Skeletal muscle cell (primary cell): ENCODE results near the gene METTL21C.

DNA sequence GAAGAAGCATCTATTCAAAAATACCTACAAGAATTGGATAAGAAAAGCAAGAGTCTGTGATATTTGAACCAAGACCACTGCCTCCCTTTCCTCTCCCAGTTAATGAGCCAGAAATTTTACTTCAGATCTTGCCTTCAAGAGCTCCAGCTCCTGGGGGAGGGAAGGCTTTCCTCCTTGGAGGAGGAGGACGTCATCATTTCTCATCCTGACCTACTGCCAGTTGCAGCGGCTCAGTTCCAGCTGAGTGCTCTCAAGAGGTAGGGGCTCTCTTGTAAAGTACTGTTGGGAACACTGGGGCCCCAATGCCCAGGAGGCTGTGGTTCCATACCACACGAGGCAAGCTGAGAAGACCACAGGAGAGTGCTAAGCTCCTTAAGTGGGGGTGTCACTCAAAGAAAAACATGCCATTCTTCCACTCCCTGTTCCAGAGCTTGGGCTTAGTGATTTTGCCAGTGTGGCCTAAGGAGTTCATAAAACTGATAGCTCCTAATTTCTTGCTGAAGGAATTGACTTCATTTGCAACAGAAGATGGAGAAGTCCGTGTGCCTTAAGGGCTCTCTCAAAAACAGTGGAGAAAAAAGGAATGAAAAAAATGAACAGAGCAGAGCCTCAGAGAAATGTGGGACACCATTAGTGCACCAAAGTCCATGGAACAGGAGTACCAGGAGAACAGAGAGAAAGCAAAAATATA is 36.1 kb downstream of the METTL21C start:
- RRBS: no CpG with 5 or more reads among the region's 4 CpGs

DNA sequence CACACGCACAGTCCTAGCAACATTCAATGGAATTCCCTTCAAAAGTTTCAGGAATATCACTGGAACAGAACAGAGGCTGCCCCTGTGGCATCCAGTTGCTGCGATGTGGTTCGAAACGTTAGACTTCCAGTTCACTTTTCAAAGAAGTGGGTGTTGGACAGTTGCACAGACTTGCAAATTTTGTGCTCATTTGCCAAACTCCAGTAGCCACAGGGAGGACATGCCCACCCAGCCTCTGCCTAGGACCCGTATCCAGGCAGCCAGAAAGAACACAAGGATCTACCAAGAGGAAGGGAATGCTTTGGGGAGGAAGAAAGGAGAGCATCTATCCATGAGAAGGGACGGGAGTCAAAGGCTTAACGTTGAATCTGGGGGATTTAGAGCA is at the start of gene METTL21C:
Gene METTL21C (minus strand): TSS at position 120 of the 385 bp plus-strand sequence.
- RRBS: no CpG with 5 or more reads among the region's 7 CpGs

GRCh38 chr13:102823504-102823905 is 22.3 kb upstream of the ERCC5 start:
- RRBS: no CpG with 5 or more reads among the region's 1 CpG

DNA sequence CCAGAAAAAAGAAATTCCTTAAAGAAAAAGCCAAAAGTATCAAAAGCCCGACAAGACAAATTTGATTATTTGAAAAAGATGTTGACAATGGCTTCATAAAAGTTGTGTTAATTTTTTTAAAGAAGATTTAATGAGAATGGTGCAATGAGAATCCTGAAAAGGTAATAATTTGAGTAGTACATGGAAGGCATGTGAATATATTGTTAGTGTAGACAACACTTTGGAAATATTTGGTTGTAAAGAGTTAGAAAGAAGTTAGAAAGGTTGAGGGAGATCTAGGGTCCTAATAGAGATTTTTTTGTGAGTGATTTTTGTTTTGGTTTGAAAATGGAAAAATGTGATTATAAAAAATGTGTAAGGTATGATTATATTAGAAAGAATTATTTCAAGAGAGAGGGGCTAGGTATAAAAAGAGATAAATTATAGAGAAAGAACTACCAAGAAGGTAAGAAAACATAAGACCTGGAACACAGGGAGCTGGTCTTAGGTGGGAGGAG is 643.3 kb upstream of the DAOA start:
- RRBS: no CpG with 5 or more reads among the region's 1 CpG

DNA sequence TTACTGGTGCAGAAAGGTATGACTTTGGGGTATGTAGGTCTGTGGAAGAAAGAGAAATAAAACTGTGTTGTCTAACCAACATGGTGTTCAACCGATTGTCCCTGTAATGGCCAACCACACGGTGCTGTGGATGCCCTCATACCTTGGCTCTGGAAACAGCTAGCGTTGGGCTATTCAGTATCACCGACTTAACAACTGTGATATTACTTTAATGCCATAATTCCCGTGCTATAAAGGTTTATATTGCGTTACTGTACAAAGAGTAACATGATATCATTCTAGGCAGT is 448.3 kb downstream of the EFNB2 start:
- RRBS: no CpG with 5 or more reads among the region's 6 CpGs

DNA sequence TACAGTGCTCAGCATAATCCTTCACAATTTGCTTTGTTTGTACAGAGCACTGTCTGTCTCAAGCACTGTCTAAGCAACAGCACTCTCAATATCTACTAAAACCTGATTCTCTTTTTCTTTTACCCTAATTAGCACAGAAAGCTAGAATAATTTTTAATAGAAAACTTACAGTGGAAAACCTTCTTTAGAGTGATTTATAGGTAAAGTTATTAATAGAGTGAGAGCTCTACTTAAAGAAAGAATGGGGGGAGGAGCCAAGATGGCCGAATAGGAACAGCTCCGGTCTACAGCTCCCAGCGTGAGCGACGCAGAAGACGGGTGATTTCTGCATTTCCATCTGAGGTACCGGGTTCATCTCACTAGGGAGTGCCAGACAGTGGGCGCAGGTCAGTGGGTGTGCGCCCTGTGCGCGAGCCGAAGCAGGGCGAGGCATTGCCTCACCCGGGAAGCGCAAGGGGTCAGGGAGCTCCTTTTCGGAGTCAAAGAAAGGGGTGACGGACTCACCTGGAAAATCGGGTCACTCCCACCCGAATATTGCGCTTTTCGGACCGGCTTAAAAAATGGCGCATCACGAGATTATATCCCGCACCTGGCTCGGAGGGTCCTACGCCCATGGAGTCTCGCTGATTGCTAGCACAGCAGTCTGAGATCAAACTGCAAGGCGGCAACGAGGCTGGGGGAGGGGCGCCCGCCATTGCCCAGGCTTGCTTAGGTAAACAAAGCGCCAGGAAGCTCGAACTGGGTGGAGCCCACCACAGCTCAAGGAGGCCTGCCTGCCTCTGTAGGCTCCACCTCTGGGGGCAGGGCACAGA is 322.0 kb downstream of the EFNB2 start:
- RRBS: no CpG with 5 or more reads among the region's 34 CpGs

- RRBS: under 1% methylated on average over 38 of the region's 49 CpGs
Observed at GRCh38 chr13:106534864-106535249, 605 bp downstream of the EFNB2 start.

DNA sequence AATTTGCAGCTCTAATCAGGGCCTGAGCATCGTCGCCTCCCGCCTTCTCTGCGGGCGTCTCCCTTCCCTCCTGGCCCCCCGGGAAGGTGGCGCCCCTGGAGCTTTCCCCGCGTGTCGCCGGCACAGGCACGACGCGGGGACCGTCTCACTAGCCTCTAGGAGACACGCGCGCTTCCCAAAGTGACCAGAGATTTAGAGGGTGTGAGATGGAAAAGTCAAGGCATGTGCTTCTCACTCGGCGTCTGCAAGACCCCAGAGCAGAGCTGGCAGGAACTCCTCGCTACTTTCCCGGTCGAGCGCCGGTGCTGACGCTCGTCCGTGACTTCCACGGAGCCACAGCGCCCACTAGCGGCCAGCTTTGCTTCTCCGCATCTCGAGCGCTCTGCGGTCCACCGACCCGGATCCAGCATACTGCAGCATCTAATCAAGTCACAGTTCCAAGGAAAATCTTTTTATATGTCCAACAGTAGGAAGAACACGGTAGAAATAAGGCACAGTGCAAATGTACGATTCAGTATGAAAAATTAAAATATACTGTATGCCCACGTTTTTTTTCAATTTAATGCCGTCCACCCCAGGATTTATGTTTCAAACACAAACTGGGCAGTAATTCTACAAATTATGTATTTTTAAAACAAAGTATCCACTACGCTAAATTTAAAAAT is 947 bp upstream of the EFNB2 start:
- RRBS: under 1% methylated on average over 9 of the region's 42 CpGs

DNA sequence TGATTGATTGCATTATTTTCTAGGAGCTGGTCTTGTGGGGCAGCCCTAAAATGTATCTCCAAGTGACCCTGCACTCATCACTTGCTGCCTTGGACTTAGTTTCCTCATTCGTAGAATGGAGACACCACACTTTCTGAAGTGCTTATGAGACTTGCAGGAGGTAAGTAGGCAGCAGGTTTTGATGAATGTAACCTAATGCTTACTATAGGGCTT is 382 bp upstream of the ARGLU1 start:
- RRBS: no CpG with 5 or more reads among the region's 1 CpG

GRCh38 chr13:106867184-106867797 is 299.4 kb upstream of the ARGLU1 start:
- RRBS: no CpG with 5 or more reads among the region's 18 CpGs

GRCh38 chr13:108218805-108219380 is 701 bp downstream of the ABHD13 start:
- RRBS: under 1% methylated on average over 5 of the region's 22 CpGs

GRCh38 chr13:108873295-108873628 is 243.9 kb downstream of the MYO16 start:
- RRBS: no CpG with 5 or more reads among the region's 9 CpGs

GRCh38 chr13:108980212-108980715 is 350.9 kb downstream of the MYO16 start:
- RRBS: no CpG with 5 or more reads among the region's 5 CpGs

- RRBS: no CpG with 5 or more reads among the region's 8 CpGs
Observed at GRCh38 chr13:109100601-109101129, 471.3 kb downstream of the MYO16 start.

DNA sequence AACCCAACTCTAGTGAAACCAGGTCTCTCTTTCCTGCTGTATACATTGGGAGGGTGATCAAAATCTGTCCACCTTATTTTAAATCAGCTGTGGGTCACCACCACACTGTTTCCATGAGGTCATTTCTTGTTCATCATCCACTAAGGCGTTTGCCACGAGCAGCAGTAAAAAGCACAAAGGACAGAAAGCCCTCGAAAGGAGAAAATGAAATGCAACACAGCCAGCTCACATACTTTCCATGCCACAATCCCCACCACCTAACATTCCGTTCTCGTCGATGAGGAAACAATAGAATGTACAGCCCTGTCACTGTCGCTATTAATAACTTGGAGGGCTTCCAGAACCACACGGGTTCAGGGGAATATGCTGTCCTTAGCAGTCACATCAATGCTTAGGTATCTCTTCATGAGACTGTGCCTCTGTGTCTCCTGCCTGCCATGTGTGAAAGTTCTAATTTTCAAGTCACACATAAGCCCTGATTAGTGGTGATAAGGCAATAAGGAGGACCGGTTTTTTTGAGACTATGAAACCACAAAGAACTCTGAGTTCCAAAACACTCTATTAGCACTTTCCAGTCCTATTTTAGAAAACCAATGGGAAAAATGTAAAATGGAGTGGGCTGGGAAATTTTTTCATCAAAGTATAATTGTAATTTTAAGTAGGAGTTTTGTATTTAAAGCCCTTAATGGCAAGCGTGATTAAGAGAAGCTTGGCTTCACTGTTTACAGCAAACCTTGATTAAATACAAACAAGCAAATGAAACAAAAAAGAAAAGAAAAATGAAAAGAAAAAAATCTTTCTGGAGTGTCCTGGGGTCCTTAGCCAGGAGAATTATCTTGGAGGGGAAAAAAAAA is 542.6 kb downstream of the IRS2 start:
- RRBS: no CpG with 5 or more reads among the region's 10 CpGs

DNA sequence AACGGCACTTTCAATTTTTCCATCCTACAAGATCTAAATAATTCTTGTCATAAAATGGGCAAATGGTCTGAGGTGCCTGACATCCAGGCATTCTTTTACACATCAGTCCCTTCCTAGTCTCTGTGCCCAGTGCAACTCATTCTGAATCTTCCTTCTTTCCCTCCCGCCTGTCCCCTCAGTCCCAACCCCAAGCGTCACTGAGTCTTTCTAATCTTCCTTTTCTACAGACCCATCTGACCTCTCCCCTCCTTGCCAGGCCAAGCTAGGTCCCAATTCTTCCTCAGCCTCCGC is 519.7 kb downstream of the IRS2 start:
- RRBS: no CpG with 5 or more reads among the region's 4 CpGs

- RRBS: no CpG with 5 or more reads among the region's 8 CpGs
Observed at GRCh38 chr13:109268627-109269311, 517.6 kb downstream of the IRS2 start.

GRCh38 chr13:109402914-109403383 is 383.4 kb downstream of the IRS2 start:
- RRBS: no CpG with 5 or more reads among the region's 7 CpGs

DNA sequence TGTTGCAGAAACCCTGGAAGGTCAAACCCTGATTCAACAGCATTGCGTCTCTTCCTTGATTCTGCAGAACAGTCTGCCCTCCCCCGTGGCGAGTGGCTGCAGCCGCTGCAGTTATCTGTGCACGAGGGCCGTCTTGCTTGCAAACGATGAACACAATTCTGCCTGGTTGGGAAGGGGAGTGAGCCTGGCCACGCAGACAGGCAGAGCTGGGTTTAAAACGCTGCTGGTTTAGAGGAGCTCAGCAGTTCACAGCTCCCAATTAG is 373.8 kb downstream of the IRS2 start:
- RRBS: no CpG with 5 or more reads among the region's 9 CpGs

DNA sequence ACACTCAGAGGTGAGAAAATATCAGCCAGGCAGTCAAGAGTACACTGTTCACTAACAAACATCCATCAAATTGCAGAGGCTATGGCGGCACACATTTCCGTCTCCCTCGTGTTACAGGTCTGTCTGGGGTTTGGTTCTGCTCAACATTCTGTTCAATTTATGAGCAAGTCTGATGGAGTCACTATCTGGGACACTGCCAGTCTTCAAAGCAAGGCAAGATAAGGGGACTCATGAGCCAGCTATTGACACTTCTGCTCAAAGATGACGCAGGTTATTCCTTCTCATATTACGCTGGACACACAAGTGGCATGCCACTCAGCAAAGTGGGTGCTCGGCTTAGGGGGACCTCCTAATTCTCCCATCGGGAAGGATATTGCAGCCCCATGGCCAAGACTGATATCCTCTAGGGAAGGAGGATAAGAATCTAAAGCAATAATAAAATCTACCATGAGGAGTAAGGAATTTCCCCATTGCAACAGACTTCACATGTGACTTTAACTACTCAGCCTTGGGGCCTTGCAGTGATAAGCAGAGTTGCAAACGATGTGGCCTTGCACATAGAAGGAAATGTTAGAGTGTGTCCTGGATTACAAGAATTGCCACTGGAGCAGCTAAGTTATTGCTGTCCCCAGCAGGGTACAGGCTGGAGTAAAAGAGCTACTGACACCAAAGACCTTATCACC is 306.3 kb downstream of the IRS2 start:
- RRBS: no CpG with 5 or more reads among the region's 8 CpGs